Kidney (tissue), 2 donors: Measurements from ENCODE around the genes DCLK2 and MAB21L2.

- PRO-cap, result no peak
- RRBS, result no CpG with 5 or more reads among the region's 5 CpGs
Observed at GRCh38 chr4:148056776-148057213, 324.9 kb downstream of the ARHGAP10 start.

- PRO-cap, result no peak
- RRBS, result no CpG with 5 or more reads among the region's 2 CpGs
Observed at GRCh38 chr4:148283776-148283977, 158.5 kb downstream of the NR3C2 start.

GRCh38 chr4:148420646-148421551, 21.3 kb downstream of the NR3C2 start:
- PRO-cap, result no peak
- RRBS, result no CpG with 5 or more reads among the region's 4 CpGs

DNA sequence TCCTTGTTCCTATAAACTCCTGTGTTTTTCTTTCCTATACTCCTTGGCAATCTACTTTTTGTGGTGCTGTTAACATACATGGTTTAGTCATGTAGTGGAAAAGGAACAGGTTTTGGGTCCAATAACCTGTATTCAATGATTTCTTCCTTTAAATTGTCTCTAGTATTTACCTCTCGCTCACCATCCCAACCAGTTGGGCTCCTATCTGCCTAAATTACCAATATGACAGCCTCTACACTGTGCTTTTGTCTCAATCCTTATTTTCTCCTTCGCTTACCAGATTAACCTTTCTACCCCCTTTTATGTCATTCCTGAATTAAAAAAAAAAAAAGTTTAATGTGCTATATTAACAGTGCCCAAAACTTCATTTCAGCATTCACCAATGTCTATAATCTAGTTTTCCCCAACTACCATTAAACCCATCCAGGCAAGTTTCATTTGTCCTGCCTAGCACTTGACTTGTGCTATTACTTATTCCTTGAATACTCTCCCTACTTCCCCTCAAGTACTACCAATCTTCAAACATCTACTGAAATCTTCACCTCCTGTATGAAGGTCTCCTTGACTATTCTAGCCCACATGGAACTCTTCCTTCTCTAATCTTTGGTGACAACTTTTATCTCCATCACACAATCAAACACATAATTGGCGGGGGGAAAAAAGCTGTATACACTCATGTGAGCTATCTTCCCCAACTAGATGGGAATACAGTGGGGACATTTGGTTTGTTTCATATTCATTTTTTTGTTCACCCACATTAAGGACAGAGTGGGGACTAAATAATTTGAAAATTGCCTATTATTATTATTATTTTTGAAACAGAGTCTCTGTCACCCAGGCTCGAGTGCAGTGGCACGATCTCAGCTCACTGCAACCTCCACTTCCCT, 19.1 kb downstream of the NR3C2 start:
- PRO-cap, result no peak
- RRBS, result no CpG with 5 or more reads among the region's 5 CpGs

DNA sequence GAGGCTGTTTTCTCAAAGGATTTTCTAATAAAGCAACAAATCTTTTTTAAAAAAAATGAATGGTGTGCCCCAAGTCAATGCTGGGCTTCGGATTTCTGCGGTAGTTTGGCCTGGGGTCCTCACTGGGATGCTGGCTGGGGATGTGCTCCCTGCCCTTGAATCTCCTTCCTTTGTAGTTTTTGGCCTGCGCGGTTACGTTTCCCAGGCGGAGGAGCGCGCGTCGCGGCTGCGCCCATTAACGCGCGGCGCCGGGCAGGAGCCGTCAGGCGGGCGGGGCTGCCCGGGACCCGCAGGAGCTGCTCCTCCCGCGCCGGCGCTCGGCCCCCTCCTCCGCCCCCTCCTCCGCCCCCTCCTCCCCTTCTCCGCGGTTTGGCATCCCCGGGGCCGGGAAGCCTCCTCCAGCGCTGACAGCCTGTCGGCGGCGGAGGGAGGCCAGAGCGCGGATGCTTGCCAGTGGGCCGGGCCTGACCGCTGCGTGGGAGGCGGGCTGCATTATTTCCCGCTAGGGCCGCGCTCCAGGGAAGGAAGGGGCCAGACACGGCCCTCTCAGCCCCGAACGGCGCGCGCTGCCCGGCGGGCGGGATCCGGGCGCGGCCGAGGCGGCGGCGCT, at the start of gene DCLK2:
DCLK2 (plus strand) TSS at position 534 of the 610 bp plus-strand sequence.
- PRO-cap, result bidirectional peak, plus-strand start at position 195 of the sequence, minus-strand start at position 172 of the sequence; unidirectional peak, plus-strand start at position 195 of the sequence; unidirectional peak, plus-strand start at position 265 of the sequence; bidirectional peak, plus-strand start at position 505 of the sequence, minus-strand start at position 331 of the sequence
- RRBS, result 2% methylated on average over 20 of the region's 62 CpGs

DNA sequence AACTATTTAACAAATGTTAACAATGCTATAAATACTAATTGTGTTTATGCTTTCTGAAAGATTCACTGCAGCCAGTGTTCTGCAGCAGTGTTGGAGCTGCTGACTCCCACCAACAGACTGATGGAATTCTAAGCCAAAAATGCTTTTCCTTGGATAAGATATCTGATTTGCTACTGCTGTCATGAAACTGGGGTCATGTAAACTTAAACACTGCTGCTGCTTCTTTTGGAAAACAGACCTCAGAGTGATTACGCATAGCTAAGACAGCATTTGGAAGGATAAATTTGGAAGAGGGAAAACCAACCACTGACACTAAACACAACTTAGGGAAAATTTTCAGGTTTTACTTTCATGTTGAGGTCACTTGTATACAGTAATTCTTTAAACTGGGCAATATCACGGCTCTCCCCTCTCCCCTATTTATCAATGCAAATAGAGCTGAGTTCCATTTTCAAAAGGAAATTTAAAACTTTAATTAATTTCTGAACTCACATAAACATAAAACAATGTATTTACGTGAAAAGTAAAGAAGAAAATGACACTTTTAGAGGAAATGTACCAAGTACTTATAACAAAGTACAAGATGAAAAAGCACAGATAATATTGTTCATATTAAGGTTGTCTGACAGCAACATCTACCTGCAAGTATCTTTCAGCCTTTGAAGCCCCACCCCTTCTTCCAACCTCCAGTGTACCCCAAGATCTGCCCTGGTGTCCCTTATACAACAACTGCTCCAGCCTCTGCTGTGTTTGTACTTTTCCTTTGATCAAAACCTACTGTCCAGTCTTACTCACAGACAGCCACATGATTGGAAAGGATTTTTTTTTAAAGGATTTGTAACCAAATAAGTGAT, 243.9 kb upstream of the MAB21L2 start:
- PRO-cap, result no peak
- RRBS, result no CpG with 5 or more reads among the region's 3 CpGs

- PRO-cap, result no peak
- RRBS, result no CpG with 5 or more reads among the region's 41 CpGs
Observed at GRCh38 chr4:150581320-150582720, at the start of gene MAB21L2. TSS of gene MAB21L2 (plus strand) at chr4:150582151.

DNA sequence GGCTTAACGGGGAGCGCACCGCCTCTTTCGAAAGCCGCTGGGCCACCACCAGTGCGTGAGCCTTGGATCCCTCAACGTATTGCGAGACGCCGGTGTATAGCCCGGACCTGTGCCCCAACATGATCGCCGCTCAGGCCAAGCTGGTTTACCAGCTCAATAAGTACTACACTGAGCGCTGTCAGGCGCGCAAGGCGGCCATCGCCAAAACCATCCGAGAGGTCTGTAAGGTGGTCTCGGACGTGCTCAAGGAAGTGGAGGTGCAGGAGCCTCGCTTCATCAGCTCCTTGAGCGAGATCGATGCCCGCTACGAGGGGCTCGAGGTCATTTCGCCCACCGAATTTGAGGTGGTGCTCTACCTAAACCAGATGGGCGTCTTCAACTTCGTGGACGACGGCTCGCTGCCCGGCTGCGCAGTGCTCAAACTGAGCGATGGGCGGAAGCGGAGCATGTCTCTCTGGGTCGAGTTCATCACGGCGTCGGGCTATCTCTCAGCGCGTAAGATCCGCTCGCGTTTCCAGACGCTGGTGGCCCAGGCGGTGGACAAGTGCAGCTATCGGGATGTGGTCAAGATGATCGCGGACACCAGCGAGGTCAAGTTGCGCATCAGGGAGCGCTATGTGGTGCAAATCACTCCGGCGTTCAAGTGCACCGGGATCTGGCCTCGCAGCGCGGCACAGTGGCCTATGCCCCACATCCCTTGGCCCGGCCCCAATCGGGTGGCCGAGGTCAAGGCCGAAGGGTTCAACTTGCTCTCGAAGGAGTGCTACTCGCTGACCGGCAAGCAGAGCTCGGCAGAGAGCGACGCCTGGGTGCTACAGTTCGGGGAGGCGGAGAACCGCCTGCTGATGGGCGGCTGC, 1.2 kb downstream of the MAB21L2 start:
- PRO-cap, result no peak
- RRBS, result 56% methylated on average over 15 of the region's 76 CpGs

DNA sequence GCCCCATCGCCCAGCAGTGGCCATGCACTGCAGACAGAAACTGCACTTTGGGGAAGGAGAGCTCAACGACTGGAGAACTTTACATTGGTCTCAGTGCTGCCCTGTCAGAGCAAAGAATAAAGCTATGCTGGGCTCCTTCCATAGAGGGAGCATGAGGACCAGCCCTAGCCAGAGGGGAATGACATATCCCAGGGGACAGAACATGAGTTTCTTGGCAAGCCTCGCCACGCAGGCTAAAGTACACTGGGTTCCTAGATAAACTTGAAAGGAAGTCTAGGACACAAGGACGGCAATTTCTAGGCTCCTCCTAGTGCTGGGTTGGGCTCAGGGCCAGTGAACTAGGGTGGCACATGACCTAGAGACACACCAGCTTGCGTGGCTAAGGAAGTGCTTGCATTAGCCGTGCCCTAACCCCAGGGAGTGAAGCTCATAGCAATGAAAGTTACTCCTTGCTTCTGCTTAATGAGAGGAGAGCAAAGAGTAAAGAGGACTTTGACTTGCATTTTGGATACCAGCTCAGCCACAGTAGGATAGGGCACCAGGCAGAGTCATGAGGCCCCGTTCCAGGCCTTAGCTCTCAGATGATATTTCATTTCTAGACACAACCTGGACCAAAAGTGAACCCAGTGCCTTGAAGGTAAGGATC, 141.0 kb downstream of the MAB21L2 start:
- PRO-cap, result no peak
- RRBS, result no CpG with 5 or more reads among the region's 8 CpGs

- PRO-cap, result no peak
- RRBS, result no CpG with 5 or more reads among the region's 2 CpGs
Observed at GRCh38 chr4:151316730-151316946, 8.8 kb downstream of the SH3D19 start.

GRCh38 chr4:151540507-151541211, 131.7 kb downstream of the FHIP1A start:
- PRO-cap, result no peak
- RRBS, result no CpG with 5 or more reads among the region's 3 CpGs

- PRO-cap, result no peak
- RRBS, result no CpG with 5 or more reads among the region's 5 CpGs
Observed at GRCh38 chr4:151666883-151667632, 93.7 kb downstream of the GATB start.

DNA sequence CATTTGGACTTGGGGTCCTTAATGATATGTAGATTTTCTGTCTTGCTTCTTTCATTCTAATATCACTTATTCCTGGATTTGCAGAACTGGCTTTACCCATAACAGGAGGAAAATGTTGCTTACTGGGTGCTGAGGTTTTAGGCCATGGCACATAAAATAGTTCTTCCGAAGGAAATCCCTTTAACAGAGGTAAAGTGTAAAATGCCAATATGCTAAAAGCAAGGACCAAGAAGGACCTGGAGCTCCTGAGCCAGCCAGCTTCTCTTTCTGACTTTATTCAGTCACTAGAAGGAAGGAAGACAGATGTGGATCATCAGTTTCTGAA, 21.0 kb upstream of the GATB start:
- PRO-cap, result no peak
- RRBS, result no CpG with 5 or more reads among the region's 1 CpG

- PRO-cap, result no peak
- RRBS, result no CpG with 5 or more reads among the region's 5 CpGs
Observed at GRCh38 chr4:151964993-151965444, 204.2 kb upstream of the GATB start.

DNA sequence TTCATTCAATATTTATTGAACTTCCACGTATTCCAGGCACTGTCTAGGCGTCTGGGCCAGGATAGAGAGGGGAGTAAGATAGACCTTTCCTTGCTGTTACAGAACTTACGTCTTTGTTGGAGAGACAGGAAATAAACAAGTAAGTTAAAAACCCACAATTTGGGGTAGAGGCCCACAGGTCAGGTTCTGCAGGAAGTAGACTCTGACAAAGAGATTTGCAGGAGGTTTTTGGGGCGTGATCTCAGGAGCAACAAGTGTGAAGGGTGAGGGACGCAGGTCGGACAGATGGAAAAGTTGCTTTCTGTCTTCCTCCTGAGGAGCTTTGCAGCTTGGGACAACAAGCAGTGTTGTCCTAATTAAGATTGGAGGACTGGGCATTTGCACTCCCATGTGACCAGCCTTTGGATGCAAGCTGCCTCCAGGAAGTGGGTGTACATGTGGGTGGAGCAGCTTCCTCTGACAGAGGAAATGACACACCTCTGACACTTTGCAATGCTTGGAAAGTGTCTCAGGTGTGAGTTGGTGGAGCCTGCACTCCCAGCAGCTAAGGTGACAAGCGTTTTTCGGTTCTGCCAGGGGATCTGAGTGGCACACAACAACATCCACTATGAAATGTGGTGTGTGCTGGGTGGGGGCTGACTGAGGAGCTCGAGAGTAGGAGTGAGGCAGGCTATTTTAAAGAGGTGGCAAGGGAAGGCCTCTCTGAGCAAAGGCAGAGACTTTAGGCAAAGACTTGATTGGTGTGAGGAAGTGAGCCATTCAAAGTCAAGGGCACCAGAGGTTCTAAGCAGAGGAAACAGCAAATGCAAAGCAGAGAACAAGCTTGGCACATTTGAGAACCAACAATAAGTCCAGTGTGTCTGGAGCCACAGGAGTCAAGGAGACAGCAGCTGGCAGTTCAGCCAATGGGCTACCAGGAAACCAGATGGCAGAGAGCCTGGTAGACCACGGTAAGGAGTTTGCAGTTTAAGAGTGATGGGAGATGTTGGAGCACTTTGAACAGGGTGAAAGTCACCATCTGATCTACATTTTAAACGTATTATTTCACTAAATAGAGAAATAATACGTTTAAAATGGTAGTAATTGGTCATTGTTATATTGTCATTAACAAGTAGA, 339.8 kb upstream of the GATB start:
- PRO-cap, result unidirectional peak, plus-strand start at position 534 of the sequence
- RRBS, result no CpG with 5 or more reads among the region's 12 CpGs

DNA sequence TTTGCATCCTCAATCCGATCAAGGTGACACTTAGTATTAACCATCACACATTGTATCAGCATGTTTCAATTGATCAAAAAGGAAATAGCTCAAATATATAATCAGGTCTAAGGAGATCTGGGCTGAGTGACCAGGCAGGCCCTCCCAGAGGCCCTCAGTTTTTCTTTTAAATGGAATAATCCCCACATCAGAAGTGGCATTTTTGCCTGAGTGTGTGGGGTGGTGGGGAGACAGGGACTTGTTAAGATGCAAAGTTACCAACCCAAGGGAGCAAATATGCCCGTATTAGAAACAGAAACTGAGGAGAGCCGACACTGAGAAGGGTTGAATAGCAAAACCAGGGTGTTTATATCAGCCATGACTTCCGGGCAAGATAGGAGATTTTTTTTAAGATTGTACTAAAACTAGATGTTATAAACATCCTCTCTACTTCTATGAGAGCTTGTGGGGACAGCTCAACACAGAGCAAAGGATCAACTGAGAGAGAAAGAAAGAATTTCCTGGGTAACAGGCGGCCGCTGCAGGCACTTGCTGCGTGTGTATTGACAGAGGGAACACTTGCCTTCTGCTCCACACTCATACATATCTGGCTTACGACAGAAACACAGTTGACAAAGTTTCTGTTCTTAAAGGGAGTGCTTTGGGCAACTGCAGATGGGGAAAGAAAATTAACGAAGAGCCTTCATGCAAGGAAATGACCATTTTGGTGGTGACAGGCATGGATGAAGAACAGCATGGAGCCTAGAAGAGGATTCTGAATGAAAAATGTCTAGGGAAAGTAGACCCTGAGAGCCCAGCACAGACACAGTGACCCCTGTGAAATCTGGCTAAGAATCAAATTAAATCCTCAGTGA, 49.1 kb upstream of the FBXW7 start:
- PRO-cap, result unidirectional peak, plus-strand start at position 294 of the sequence
- RRBS, result no CpG with 5 or more reads among the region's 9 CpGs

DNA sequence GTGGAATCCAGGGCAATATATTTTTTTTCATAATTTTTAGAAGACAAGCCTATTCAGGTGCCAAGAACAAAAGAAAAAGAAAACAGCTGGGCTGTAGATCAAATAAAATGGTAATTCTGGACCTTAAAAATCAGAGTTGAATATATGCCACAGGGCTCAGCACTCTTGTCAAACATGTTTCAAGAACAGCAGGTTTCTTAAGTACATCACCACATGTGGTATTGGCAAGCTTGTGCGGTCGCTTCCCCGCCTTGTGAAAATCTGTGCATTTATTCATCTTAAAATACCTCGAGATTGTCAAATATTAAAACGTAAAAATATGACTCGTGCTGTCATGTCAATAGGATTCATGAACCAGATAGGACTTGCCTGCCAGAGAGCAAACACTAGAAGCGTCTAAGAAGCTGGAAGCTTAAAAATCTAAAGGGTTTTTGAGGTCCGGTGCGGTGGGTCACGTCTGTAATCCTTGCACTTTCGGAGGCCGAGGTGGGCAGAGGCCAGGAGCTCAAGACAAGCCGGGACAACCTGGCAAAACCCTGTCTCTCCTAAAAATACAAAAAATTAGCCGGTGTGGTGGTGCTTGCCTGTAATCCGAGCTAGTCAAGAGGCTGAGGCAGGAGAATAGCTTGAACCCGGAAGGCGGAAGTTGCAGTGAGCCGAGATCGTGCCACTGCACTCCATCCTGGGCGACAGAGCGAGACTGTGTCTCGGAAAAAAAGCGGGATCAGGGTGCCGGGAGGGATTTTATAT, 40.1 kb upstream of the TMEM154 start:
- PRO-cap, result no peak
- RRBS, result 65% methylated on average over 5 of the region's 24 CpGs

GRCh38 chr4:152937082-152937951, 1.2 kb downstream of the FHDC1 start:
- PRO-cap, result bidirectional peak, plus-strand start at chr4:152937763, minus-strand start at chr4:152937680
- RRBS, result 2% methylated on average over 37 of the region's 104 CpGs

- PRO-cap, result no peak
- RRBS, result no CpG with 5 or more reads among the region's 14 CpGs
Observed at GRCh38 chr4:152995906-152996657, 60.0 kb downstream of the FHDC1 start.

DNA sequence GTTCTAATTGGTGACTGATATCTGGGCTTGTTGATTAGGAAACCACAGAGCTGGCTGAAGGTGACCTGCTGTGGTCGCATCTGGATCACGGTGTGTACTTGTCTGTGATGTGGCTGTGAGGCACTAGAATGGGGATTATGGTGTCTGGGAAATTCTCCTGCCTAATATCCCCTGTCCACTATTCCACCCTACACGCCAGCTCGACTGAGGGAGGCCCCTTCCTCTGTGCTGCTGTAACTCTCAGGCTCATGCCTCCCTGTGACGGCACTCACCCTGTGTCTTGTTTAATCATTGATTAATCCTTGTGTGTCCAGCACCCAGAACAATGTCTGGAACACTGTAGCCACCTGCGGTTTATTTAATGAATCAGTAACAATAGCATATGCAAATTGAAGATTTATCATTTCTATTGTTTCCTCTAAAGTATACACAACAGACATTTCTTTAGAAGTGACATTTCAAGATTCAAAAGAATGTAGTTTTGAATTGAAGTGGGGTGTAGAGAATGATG, 14.8 kb upstream of the TRIM2 start:
- PRO-cap, result no peak
- RRBS, result no CpG with 5 or more reads among the region's 6 CpGs